Right cardiac atrium (tissue), 1 donor: Measurements from ENCODE around the gene H4C2.

- PRO-cap, result no peak
Observed at GRCh38 chr6:24951719-24952656, 16.2 kb upstream of the RIPOR2 start.

DNA sequence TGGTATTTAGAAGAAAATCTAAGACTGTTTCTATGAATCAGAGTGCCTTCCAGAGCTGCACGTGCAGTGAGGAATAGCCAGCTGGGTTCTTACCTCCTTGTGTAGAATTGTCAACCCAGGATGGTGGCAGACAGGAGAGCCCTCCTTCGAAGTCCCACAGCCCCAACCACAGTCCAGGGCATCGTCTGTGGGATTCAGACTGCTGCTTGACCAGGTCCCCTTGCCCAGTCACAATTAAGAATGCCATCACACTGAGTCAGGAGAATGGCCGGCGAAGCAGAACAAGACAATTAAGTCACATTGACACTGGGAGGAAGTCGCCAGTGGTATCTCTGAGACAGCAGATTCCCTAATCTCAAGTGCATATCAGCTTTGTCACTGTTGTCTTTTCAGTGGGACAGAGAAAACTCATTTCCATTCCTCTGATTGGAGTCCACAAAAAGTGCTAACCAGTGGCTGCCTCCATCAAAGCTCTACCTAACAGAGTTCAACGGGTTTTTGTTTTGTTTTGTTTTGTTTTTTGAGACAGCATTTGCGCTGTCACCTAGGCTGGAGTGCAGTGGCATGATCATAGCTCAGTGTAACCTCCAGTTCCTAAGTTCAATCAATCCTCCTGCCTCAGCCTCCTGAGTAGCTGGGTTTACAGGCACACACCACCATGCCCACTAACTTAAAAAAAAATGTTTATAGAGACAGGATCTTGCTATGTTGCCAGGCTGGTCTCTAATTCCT, 100.3 kb upstream of the RIPOR2 start:
- PRO-cap, result no peak

GRCh38 chr6:25041735-25042507, 106.2 kb upstream of the RIPOR2 start:
- PRO-cap, result no peak

DNA sequence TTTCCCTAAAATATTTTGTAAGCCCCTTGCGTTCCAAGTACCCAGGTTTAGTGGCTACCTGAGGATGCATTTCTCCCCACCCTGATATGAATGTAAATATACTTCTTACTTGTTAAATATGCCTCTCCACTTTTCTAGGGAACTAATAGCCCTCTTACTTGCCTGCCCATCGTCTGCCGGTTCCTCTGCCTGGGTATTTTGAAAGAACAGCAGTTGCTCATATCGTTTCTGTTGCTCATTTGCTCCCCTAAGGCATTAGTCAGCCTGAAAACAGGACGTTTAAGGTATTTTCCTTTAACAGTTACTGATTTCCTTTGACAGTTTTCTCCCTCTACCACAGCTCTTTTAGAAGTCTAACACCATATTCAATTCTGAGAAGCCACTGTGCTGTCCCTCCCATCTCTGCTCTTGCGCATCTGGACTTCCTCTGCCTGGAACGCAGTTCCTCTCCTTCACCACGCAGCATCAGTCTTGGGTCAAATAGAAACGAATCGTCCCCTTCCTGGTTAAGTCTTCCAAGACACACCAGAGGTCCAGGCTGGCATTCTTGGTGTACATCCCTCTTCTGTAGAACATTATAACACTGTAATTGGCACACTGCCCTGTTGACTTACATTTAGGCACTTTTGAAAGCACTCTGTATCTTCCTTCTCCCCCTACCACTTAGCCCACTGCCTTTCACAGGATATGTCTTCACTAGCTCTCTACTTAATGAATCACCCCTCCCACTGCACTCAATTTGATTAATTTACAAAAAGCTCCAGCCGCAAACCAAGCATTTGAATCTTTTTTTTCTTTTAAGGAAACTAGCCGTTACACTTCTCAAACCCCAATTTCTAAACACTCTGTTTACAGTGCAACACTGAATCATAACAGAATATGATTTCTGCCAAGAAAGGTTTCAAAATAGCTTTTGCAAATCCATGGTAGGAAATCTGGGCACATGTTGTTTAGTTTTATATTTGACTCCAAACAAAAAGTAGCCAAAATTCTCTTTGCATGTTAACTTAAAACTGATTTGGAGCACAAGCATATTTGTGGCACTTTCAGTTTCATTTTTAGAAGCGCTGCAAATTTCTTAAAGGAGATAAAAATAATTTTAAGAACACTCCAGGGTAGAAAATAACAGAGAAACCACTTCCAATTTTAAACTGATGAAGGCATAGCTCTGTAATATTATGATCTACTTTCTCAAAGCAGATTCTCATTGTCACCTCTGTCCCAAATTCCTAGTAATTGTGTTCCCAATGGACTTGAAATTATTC, 140.8 kb upstream of the CARMIL1 start:
- PRO-cap, result bidirectional peak, plus-strand start at position 509 of the sequence, minus-strand start at position 418 of the sequence

- PRO-cap, result no peak
Observed at GRCh38 chr6:25153667-25154658, 125.2 kb upstream of the CARMIL1 start.

DNA sequence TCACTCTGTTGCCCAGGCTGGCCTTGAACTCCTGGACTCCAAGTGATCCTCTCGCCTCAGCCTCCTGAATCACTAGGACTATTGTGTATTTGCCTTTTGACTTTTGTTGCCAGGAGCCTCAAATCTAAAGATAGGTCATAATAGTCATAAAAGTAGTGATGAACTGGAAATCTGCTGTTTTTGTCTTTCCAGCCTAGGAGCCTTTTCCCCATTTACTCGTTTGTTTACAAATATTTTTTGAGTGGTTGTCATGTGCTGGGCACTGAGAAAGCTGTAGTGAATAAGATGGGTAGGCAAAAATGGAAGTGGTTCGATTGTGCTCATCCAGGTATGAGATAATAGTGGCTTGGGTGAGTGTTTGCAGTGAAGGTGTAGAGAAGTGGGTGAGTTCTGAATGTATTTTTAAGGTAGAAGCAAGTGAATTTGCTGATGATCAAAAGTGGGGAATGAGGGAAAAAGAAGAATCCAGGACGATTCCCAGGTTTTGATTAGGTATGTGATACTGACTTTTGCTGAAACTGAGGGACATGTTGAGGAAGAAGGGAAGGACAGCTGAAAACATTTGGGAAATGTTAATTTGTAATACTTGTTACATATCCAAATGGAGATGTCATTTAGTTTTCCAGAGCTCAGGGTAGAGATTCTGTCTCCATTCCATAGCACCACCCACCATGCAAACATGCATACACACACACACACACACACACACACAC, 53.0 kb downstream of the CARMIL1 start:
- PRO-cap, result no peak

DNA sequence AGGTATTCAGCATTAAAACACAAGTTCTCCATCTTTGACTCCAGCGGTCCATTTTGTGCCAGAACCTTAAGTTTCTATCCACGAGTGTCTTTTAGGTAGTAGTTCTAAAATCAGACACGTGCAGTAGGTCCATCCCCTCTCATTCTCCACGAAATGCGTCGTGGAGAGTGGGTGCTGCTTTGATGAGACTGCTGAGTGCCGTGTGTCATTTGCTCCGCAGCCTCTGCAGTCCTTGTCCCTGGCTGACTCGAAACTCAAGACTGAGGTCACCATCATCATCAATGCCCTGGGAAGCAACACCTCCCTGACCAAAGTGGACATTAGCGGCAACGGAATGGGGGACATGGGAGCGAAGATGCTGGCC, 136.6 kb upstream of the SCGN start:
- PRO-cap, result no peak

DNA sequence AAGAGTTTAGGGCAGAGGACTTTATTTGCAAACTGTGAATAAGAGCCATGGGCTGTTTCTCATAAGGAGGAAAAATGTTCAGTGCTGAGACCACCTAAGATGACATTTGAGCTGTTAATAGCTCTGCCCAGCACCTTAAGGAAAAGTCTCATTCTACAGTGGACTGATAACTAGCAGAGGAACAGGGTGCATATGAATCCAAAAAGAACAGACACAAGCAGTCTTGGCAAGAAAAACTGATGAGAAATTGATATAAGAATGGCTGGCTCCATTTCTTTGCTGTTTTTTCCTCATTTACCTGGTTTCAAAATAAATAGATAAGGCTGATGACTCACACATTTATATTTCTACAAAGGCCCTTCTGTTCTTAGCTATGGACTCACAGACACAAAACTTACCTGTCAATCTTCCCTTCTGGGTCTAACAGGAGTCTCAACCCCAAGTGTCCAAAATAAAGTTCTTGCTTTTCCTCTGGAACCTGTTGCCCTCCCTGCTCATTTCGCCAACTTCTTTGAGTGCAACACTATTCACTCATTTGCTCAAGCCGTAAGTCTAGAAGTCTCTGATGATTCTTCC, 888 bp downstream of the SLC17A4 start:
- PRO-cap, result no peak

DNA sequence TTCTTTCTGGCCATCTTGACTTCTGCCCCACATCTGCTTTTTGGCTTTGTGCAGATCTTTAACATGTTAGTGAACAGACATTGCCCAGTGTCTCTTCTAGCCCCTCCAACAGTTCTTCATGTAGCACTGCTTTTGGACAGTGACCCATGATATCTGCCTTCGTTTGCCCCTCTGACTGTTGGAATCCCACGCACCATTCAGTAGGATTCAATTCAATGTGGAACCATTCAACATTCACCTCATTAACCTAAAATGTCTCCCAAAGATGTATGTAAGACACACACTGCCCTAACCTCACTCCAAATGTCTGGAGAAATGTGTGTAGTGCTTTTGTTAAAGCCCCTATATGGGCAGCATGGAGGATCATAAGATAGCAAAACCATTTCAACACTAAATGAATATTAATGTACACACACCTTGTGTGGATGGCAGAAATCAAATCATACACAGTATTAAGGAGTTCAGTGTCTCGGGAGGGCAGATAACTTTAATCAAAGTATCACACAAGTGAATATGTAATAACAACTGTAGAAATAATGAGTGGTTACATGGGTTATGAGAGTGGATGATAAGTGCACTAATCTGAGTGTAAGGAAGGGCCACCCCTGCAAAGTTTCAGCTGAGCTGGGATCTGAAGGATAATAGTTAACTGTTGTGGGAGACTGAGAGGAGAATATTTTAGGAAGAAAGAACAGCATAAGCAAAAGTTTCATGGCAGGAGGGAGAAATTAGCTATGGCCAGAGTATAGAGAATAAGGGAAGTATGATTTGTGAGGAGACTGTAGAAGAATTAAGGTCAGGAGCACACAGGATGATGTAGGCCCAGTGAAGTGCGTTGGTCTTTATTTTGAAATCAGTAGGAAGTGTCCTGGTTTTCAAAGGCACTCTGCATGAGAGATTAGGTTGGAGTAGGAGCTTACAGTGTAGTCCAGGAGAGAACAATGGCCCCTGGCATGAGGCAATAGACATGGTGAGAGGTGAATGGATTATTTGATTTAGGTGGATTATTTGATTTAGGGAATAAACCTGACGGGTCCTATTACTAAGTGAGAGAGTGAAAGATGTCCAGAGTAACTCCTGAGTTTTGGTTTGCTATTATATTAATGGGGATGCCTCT, 25.6 kb downstream of the SLC17A4 start:
- PRO-cap, result no peak

DNA sequence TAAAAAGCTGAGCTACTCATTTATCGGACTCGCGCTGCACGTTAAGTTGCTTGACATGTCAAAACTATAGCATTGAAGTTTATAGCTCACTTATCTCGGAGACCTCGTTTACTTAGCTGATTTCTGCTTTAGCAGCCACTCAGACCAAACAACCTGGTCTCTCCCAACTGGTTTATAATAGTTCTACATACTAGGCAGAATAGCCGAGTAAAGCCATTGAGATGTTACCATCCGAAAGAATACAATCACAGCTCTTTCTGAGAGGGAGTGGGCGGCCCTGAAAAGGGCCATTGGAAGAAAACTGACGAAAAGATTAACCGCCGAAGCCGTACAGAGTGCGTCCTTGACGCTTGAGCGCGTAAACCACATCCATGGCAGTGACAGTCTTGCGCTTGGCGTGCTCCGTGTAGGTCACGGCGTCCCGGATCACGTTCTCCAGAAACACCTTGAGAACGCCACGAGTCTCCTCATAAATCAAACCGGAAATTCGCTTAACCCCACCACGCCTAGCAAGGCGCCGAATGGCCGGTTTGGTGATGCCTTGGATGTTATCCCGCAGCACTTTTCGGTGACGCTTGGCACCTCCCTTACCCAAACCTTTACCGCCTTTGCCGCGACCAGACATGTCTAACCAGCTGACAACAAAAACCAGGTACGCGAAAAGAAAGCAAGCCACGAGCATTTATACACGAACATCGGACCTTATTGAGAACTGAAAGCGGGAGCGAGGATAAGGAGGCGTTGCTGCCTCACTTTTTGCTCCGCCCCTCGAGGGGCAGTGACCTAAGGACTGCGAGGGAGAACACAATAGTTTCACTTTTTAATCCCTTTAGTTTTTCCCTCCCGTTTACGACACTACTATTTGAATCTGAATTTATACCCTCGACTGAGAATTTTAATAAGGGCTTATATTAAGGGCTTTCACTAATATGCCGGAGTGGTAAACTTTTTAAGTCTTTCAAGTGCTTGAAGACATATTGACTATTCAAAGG, at the start of gene H4C2:
Gene H4C2 (minus strand): TSS at position 656 of the 992 bp plus-strand sequence.
- PRO-cap, result bidirectional peak, plus-strand start at position 380 of the sequence, minus-strand start at position 108 of the sequence; unidirectional peak, minus-strand start at position 656 of the sequence; unidirectional peak, minus-strand start at position 707 of the sequence

GRCh38 chr6:26027878-26029086, 1.2 kb upstream of the H4C2 start:
- PRO-cap, result no peak

DNA sequence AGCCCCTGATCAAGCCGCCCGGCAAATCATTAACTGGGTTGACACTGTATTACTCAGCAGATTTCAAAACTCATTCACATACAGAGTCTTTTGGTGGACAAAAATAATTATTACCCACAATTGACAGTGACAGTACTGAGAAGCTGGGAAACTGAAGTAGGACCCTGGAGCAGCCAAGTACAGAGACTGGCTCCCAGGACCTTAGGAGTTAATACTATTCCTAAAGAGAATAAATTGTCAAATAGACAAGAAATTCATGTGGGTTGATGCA, 9.8 kb upstream of the H1-2 start:
- PRO-cap, result no peak

DNA sequence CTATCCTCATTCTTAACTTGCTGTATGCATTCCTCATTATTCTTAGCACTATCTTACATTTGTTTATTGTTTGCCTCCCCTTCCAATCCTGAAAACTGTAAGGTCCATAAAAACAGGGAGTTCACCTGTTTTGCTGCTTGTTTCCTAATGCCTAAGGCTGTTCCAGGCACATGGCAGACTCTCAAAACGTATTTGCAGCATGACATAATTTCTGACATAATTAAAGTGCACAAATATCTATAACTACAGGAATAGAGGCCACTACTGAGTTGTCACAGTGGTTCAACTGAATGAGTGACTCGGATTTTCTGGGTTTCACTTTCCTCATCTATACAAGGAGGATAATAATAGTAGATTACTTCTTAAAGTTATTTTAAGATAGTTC, 12.3 kb downstream of the H2BC5 start:
- PRO-cap, result no peak

- PRO-cap, result no peak
Observed at GRCh38 chr6:26241007-26241586, 904 bp downstream of the H4C6 start.

DNA sequence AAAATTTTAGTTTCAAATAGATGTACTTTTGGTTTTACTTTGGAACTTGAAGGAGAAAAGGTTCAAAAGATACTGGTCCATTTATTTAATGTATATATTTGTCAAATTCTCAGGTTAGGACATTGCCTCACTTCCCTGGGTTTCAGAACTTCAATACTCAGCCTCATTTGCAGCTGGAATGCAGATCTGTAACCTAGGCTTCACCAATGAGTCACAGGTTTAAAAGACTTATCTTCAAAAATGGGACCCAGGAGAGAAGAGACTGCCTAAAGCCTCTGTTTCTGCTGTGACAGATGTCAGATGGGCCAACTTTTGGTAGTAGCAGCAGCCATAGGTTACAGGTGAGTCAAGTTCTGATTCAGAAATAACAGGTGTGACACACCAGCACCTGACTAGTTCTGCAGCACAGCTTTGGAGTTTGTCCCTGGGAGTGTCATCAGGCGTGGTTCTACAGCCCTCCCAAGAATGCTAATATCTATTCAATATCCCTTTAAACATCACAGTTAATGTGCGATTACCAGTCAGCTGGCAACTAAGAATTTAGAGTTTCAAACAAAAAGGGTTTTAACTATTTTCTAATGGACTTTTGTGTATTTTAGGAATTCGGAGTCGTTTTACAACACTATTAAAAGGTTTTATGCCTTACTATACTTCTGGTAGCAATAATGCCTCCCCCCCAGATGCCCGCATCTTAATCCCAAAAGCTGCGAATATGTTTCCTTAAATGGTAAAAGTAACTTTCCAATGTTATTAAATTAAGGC, 3.0 kb downstream of the H4C6 start:
- PRO-cap, result no peak

GRCh38 chr6:26299363-26299967, 14.1 kb upstream of the H4C8 start:
- PRO-cap, result no peak

DNA sequence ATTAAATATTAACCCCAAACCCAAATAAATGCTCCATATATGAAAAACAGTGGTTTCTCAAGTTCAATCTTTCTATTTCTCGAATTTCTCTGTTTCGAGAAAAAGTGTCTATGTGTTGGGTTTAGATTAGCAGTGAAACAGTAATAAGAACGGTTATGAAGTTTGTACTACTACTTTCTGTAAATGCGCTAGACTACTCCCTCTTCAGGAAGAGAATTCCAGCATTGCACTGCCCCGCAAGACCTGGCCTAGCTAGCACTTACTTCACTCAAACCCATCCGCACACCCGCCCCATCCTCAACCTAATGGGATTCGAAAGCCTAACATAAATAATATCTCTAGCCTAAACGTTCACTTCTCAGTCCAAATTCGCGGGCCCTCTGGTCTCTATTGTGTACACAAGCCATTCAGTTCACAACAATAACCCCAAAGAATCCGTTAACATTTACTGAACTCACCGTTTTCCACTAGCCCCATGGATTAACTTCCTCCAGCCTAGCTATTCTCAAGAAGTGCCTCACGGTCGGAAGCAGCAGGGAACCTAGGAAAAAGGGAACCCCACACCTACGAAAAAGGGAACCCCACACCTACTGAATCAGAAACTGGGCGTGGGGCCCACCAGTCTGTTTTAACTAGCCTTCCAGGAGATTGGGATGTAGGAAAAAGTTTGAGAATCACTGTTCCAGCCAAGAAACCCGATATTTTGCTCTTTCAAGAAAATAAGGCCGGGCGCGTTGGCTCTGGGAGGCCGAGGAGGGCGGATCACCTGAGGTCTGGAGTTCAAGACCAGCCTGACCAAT, 34.2 kb upstream of the H4C8 start:
- PRO-cap, result no peak

- PRO-cap, result no peak
Observed at GRCh38 chr6:26430646-26431397, 9.5 kb upstream of the BTN3A3 start.

GRCh38 chr6:26445452-26446196, 5.3 kb downstream of the BTN3A3 start:
- PRO-cap, result no peak

DNA sequence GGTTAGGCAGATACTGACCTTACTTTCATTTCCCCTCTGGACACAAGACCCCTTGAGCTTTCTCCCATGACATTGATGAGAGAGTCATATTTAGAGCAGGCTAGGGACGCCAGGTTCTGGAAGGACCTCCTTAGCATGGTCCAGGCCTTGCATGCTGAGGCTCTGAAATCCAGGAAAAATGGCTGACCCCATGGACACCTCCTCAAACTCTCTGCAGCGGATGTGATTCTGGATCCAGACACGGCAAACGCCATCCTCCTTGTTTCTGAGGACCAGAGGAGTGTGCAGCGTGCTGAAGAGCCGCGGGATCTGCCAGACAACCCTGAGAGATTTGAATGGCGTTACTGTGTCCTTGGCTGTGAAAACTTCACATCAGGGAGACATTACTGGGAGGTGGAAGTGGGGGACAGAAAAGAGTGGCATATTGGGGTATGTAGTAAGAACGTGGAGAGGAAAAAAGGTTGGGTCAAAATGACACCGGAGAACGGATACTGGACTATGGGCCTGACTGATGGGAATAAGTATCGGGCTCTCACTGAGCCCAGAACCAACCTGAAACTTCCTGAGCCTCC, 6.2 kb upstream of the BTN2A1 start:
- PRO-cap, result no peak